SP-49 (cell line): ENCODE data around the gene FGF9.

GRCh38 chr13:18279762-18280299 is 901.8 kb downstream of the TUBA3C start:
- PRO-cap, result no peak

DNA sequence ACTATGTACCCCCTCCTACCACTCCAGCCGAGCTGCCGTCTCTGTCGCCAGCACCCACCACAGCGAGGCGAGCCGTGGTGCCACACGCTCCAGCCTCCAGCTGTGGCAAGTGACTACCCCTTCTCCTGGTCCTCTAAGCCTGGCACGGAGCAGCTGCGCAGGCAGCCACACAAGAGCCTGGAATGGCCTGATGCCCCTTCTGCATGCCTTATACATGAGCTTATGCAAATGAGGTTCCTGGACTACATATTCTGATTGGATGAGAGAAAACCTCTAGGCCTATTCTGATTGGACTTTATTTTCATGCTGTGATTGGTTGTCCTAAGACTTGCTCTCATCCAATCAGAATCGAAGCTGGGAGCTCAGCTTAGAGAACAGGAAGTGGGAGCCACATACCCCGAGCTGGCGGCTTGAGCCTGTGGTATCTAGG is 276.5 kb downstream of the TUBA3C start:
- PRO-cap, result no peak

DNA sequence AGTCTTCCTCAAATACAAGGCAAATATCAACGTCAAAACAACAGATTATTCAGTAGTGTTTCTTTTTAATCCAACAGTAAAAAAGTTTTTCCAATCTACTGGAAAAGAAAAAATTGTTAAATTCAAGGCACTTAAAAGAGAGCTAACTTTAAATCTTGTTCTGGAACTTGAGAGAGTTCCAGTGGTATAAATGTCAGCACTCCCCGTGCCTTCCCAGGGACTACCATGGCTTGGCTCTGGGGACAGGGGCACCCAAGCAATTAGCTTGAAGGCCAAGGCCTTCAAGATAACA is 1.5 kb downstream of the ZMYM5 start:
- PRO-cap, result no peak

DNA sequence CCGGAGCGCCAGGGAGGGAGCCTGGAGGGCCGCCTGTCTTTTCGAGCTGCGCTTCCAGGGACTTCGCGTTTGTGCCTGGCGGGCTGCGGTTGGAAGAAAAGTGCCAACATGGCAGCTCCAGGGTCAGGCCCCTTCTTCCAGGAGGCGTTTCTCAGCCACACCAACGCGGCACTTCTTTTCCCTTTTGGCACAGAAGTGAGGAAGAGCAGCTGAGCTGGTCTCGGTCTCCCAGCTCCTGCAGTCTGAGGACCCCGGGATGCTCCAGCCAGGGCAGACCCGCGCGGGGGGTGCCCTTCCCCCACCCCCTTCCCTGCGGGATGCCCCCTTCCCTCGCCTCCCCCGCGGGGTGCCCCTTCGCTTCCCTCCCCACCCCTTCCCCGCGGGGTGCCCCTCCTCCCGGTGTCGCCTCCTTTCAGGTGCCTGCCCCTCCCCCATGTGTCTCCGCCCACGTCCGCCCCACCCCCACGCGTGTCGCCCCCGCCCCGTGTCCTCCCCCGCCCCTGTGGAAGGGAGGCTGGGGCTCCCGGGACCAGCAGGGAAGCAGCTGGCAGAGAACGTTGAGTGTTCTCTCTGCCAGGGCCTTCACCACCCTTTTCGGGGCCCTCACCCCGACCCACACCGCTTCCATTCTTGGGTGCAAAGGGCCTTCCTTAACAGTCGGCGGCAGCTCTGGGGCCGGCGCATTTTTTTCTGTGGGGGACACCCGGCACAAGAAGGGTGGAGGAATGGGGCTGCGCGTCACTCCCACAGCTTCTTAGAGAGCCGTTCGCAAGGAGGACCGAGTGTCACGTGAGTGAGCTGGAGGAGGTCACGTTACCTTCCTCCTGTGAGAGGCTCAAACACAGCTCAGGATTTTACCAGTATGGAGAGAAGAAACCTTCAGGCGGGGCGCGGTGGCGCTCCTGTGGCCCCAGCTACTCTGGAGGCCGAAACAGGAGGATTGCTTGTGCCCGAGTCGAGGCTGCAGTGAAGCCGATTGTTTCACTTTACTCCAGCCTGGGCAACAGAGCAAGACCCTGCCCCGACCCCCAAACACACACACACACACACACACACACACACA is 42.0 kb downstream of the GJA3 start:
- PRO-cap, result no peak

- PRO-cap, result no peak
Measured at GRCh38 chr13:20137653-20138027, 23.2 kb downstream of the GJA3 start.

DNA sequence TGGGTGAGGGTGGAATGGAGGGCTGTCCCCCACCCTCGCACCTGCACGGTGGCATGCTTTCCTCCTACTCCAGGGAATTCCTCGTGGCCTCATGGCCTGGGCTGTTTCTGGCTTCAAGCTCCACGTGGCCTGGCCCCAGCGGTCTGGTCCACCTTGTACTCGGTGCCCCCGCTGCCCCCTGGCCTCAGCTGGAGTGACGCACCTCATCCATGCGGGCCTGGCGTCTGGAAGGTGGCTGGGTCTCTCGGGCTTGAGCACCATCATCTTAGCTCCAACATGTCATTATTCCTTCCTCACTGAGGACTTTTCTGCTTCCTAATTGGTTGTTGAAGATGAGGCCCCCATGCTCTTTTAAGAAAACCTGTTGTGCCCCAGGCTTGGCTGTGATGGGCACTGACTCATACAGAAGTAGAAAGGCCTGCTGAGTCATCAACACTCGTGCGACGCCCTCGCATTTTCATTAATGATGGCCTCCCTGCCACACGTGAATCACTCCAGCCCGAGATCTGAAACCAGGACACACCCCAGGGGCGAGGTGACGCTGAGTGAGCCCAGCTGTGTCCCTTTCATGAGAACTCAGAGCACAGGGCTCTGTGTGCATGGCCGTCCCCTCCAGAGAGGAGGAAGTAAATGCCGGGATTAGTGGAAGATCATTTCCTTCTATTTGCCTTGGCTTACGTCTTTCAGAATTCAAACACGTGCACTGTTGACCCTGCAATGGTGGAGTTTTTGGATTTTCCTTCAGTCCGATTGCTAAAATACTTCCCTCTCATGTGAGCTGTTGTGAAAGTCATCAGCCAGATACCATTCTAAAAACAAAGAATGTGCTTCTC is 13.9 kb upstream of the GJA3 start:
- PRO-cap, result no peak

GRCh38 chr13:20573207-20573550 is 6.2 kb downstream of the IFT88 start:
- PRO-cap, result no peak

DNA sequence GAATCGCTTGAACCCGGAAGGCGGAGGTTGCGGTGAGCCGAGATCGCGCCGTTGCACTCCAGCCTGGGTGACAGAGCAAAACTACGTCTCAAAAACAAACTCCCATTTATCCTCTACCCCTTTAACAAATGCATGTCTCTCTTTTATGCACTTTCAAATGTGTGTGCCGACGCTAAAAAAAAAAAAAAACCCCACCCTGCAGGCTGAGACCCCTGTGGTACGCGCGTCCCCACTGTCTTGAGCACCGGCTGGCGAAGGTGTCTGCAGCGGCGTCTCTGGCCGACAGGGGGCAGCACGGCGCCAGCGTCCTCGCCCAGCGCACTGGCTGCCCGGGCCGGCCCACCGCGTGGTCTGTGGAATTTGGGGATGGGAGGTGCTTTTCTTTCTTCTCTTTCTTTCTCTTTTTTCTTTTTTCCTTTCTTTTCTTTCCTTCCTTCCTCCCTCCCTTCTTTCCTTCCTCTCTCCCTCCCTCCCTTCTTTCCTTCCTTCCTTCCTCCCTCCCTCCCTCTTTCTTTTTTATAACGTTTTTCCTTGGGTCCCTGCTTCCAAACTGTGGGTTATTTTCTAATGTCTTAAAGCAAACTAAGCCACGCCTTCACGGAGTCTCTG is 9.1 kb downstream of the IL17D start:
- PRO-cap, result no peak

GRCh38 chr13:20824489-20825246 is 50.9 kb upstream of the EEF1AKMT1 start:
- PRO-cap, result no peak

GRCh38 chr13:21016676-21017214 is 44.6 kb downstream of the LATS2 start:
- PRO-cap, result no peak

GRCh38 chr13:21326800-21327777 is 132.0 kb downstream of the ZDHHC20 start:
- PRO-cap, result no peak

- PRO-cap, result no peak
Measured at GRCh38 chr13:21670592-21671293, at the start of gene FGF9. FGF9 (plus strand) TSS chr13:21671073.

- PRO-cap, result bidirectional peak, plus-strand start at chr13:22114976, minus-strand start at chr13:22114726; bidirectional peak, plus-strand start at chr13:22115274, minus-strand start at chr13:22115169
Measured at GRCh38 chr13:22114597-22115555, 444.0 kb downstream of the FGF9 start.

DNA sequence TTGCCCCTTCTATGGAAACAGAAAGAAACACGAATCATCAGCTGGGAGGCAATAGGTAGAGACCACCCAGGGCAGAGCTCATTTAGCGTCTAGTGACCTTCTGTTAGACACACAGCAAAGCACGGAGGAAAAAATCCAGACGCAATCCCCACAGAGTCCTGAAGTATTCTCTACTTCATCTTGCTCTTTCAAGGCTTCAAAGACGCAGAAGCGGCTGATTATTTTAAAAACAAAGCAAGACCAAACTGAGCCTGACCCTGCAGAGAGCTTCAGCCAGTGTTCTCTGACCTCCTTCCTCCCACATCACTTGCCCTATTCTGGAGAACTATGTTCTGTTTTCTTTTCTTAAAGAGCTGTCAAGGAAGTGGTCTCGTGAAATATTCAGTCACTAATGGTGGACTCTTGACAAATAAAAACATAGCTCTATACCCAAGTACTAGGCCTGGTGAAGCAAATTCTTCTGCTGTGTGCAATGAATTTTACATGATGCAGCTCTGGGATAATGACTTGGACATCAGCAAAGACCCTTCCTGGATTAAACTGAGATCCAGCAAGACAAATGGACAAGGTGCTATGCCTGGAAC is 674.4 kb upstream of the SGCG start:
- PRO-cap, result no peak

DNA sequence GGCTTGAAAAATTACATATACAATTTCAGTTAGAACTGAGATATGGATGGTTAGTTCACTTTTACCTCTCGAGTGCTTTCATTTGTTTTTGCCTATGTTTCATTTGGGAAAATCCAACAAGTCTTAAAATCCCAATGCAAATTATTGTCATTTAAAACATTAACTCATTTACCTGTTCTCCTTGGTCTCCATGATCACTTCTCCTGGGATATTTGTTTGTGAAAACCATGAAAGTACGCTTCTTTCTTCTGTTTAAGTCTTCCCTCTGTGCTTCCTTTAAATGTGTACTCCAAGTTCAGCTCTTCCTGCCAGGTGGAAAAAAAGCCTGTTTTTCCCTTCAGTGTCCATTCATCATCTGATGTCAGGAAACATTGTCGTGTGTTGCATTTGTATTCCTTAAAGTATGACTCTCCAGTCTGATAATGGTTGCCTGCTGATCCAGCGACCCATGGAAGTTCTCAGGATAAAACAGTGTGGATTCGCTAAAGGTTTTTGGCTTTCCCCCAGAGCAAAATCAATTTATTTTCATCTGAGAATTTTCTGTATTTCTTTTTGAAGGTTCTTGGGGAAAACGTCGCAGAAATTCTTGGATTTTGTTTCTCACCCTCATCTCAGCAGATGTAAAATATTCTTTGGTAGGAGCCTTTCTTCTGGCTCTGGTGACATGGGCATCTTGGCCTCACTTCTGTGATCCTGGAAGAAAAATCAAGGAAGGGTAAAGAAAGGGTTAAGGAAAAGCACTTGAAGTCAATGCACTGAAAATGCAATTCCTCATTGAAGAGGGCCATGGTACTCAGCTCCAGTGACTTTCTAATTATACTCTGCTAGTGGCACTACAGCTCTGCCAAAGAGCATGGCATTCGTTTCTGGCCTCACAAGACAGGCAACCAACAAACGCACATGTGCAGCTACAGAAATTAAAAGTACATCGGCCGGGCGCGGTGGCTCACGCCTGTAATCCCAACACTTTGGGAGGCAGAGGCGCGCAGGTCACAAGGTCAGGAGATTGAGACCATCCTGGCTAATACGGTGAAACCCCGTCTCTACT is 22.1 kb downstream of the SACS start:
- PRO-cap, result no peak

DNA sequence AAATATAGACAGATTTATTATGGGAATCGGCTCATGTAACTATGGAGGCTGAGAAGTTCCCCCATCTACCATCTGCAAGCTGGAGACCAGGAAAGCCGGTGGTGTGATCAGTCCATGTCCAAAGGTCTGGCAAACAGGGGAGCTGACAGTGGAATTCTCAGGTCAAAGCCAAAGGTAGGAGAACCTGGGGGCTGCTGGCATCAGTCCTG is 20.4 kb upstream of the SACS start:
- PRO-cap, result no peak

GRCh38 chr13:23466132-23467018 is 32.9 kb upstream of the SACS start:
- PRO-cap, result unidirectional peak, plus-strand start at chr13:23466512

DNA sequence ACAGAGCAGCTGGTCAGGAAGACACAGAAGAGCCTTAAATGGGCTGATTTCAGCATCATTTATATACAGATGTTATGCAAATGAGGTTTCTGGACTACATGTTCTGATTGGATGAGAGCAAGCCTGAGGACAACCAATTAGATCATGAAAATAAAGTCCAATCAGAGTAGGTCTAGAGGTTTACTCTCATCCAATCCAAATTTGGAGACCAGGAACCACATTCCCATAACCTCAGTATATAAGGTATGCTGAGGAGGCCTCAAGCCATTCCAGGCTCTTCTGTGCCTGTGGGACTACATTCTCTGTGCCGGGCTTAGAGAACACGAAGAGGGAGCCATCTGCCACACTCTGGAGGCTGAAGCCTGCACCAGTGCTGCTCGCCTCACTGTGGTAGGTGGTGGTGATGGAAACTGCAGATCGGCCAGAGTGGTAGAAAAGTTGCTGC is 144.7 kb downstream of the TNFRSF19 start:
- PRO-cap, result no peak

- PRO-cap, result no peak
Measured at GRCh38 chr13:23915206-23915821, 26.1 kb upstream of the MIPEP start.

GRCh38 chr13:23965227-23965786 is 76.1 kb upstream of the MIPEP start:
- PRO-cap, result no peak